SJCRH30 (cell line): ENCODE measurements around a stretch of chr2.

DNA sequence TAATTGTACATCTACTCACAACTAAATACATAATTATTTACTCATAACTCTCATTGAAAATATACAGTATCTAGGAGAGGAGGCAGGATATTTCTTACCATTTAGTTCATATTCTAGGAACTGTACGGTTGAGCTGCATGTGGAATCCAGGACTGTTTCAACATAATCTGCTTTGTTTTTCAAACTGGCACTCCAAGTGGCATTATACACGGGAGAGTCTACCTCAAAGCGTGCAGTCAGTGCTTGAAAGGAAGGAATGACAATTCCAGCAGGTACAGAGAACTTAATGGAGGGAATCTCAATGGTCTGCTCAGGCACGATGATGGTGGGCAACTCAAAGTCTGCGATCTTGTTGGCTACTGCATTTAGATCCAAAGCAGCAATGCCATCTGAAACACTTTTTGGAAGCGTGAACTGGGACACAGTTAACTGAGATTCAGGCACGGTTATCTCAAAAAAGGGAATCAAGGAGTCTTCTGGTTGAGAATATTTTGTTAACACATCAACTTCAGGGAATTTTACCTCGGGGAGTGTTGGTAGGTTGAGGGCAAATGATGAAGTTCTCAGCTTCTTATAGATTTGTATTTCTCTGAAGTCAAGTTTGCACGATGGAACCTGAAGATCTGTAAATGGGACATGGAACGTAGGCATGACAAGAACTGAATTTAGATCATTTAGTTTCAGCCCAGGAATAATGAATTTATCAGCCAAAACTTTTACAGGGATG, 38.7 kb downstream of the APOB start:
- RAMPAGE, long total RNA: no peak

DNA sequence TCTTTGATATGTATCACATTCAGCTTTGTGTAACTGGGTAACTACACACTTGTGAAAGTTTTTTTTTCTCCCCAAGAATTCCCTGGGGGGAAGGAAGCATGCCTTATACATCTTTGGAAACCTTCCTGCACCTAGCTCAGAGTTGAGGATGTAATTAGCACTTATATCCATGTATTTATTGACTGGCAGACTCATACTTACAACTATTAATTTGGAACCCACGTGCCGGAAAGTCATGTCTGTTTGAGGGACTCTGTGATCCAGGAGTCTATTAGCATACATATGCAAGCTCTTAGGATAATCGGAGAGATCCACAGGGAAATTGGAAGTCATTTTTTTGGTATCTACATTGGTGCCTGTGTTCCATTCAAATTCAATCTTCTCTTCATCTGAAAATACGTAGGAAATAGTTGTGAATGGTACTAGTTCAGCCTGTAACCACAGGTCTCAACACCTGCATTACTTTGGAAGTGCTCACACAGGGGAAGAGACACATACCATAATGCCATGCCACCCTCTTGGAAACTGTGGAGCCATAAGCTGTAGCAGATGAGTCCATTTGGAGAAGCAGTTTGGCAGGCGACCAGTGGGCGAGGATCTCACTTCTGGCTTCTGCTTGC, 28.9 kb downstream of the APOB start:
- RAMPAGE, long total RNA: no peak

DNA sequence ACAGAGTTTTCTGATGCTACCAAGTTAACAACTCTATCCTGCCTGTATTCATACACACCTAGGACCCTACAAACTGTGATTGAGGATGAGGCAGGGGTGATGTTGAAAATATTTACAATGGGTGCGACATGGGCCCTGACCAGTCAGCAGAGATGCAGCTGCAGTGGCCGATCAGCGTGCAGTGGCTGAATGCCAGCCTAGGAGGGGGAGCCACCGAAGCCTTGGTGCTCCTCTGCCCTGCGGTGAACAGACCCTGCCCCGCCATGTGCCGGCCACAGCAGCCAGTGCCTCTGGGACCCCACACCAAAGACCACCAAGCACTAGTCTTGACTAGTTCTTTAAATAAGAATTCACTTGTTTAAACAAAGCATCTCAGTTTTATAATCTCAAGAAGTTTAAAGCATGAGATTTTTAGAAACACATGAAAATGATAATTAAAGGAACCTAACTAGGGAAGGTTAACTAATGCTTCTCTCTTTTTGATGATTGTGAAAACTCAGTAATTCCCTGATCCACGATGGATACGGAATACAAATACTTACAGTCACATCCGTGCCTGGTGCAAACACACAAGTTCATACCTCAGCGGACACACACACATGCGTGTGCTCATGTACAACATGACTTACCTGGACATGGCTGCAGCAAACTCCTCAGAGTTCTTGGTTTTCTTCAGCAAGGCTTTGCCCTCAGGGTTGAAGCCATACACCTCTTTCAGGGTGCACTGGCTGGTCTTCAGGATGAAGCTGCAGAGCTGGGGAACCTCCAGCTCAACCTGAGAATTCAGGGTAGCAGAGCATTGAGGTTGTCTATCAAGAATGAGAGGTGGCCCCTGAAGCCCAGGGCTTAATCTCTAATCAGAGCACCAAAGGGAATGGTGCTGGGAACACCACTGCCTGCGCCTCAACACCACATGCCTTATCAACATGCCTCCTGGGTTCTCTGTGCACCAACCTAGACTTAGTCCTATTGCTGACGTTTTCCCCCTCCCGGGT, 3.3 kb downstream of the APOB start:
- RAMPAGE, long total RNA: no peak

DNA sequence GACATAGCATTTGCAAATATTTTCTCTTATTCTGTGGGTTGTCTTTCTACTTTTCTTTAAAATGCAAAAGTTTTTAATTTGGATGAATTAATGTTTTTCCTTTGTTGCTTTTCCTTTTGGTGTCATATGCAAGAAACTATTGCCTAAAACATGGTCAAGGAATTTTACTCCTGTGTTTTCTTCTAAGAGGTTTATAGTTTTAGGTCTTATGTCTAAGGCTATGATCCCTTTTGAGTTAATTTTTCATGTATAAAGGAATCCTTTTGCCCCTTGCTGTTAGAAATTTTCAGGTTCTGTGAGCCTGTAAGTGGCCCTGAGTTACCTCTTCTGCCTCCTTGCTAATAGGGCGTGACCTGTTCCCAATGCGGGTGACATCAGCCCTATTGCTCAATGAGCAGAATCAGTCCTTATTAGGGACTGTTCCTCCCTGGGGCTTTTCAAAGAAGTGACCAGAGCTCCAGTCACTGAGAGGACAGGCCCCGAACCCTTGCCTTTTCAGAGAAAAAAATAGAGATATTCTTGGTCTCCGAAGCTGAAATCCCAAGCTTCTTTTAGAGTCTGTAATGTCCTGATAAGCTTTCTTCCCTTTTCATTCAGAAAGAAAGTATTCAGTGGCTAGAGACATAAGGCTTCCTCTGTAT, 8.1 kb upstream of the APOB start:
- RAMPAGE, long total RNA: no peak

- RAMPAGE, long total RNA: no peak
Measured at GRCh38 chr2:21066931-21067503, 23.1 kb upstream of the APOB start.

GRCh38 chr2:21092256-21092997, 31.3 kb upstream of the TDRD15 start:
- RAMPAGE, long total RNA: no peak

- RAMPAGE, long total RNA: no peak
Measured at GRCh38 chr2:21330695-21331540, 207.2 kb downstream of the TDRD15 start.

DNA sequence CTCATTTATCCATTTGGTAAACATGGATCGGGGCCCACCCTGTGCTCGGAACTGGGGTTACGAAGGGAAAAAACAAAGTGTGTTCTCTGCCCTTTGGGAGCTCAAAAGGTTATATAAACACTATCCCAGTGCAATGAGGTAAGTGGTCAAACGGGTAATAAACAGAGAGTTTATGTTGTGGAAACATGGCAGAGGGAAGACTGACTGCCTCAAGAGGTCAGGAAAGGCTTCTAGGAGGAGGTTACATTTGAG, 299.2 kb downstream of the TDRD15 start:
- RAMPAGE, long total RNA: no peak

DNA sequence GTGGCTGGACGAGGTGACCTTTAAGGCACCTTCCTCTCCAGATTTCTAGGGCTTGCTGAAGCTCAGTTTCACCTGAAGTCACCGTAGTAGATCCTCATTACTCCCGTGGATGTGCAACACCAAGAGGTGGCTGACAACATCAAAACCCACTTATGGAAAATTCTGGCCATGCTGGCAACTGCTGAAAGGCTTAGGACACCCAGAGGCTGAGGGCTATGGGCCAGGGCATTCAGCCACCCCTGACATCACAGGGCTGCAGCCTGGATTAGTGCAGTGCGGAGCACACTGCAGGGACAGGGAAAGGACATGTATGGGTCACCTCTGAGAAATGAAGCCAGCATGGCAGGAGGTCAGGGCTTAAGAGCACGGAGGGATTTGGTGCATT, 300.6 kb downstream of the TDRD15 start:
- RAMPAGE, long total RNA: no peak

- RAMPAGE, long total RNA: no peak
Measured at GRCh38 chr2:22559684-22560006, 825.3 kb upstream of the KLHL29 start.

DNA sequence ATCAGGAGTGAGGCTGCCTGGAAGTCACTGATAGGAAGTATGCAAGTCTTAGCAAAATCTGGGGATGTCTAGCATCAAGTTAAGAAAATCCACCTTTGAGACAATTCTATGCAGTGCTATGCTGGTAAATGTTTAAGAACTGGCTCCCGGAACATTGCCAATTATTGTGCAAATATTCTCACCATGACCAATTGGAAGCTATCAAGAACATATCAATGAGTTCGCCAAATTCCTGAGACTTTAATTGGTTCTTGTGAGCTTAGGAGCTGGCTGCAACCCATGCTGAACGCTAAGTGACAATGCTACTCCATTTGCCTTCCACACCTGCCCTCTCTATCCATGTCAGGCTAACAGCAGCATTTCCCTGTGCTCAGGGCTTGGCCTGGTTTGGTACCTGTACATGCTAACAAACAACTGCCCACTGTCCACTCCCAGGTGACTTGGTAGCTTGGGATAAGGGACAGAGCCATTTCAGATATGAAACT, 172.9 kb upstream of the KLHL29 start:
- RAMPAGE, long total RNA: no peak

DNA sequence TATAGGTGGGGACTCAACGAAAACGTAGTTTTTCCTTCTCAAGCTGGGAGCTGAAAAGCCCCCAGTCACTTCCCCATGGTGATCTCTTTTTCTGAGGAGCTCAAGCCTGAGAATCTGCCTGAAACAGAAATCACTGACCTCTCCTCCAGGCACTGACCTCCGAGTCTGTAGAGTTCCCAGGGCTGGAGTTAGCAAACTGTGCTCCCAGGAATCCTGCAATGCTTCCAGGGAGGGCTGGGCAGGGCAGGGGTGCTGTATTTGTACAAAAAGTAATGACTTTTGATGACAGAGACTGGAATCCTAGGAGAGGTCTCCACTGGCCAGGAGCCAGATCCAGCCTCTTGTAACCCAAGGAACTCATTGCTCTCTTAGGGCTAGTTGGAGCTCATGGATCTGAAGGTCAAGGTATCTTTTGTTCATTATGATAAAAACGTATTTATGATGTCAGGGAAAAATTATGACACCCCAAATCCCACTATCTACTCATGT, 137.7 kb upstream of the KLHL29 start:
- RAMPAGE, long total RNA: no peak

GRCh38 chr2:23419700-23420136, 34.7 kb downstream of the KLHL29 start:
- RAMPAGE, long total RNA: no peak

DNA sequence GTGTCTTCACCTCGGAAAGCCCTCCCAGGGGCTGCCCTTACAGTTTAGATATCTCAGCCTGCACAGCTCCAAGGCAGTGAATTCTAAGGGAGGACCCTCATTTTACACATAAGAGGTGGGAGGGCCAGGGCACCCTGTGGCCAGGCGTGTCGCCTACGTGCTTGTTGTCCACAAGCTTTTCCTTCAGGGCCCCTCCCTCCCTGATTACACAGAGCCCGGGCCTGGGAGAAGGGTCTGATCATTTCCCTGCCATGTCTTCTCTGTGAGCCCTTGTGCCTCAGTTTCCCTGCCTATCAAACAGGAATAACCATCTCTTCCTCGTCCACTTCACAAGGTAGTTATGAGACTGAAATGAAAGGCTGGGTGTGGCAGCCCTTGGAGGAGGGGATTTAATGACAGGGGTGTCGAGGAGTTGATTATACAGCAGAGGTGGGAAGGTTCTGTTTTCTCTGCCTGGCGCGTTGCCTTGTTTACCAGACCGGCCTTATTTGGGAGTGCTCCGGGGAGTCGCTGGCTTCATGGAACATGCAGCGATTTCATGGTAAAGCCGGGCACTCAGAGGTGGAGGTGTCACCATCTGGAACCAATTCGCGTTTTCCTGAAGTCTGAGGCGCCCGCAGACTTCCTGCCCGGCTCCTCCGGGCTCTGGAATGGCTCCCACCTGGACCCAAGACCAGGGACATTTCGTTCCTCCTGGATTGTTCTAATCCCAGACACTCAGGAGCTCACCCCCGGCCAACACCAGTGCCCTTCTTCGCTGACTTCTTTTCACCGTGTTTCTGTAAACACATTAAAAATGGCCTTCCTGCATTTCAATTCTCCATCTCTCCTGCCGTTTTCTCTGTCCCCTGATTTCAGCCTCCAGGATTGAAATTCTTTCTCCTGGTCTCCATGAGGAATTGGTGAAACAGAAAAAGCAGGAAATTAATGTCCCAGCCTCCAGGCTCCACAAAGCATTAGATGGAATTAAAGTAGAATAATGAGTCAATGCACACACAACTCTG, 209.0 kb downstream of the KLHL29 start:
- RAMPAGE, long total RNA: no peak

GRCh38 chr2:23617179-23618401, 232.6 kb downstream of the KLHL29 start:
- RAMPAGE, long total RNA: no peak

- RAMPAGE, long total RNA: no peak
Measured at GRCh38 chr2:23663116-23663529, 263.8 kb downstream of the ATAD2B start.

DNA sequence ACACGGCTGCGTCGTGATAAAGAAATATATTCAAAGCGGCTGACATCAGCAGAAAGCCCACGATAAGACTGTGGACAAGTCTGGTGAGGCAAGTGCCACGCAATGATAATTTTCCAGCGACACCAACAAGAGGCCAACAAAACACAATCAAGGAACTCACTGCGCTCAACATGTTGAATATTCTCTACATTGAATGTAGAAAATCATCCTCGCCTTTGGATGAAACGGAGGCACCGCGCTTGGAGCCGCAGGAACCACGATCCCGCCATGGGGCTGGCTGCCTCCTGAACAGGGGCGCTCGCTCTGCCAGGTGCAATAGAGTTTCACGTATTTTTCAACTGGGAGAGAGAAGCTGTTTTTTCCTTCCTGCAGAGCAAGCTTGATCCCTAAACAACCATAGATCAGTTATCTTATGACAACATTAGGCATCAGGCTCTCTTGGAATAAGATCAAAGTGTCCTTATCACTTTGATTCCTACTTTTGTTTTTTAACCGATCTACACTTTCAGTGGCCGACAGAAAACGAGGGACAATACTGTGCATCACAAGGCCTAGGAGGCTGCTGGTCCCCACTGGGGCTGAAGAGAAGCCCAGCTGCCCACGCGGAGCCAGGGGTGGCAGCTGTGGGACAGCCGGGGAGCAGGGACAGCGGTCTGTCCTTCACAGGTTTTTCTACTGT, 220.2 kb downstream of the ATAD2B start:
- RAMPAGE, long total RNA: no peak

DNA sequence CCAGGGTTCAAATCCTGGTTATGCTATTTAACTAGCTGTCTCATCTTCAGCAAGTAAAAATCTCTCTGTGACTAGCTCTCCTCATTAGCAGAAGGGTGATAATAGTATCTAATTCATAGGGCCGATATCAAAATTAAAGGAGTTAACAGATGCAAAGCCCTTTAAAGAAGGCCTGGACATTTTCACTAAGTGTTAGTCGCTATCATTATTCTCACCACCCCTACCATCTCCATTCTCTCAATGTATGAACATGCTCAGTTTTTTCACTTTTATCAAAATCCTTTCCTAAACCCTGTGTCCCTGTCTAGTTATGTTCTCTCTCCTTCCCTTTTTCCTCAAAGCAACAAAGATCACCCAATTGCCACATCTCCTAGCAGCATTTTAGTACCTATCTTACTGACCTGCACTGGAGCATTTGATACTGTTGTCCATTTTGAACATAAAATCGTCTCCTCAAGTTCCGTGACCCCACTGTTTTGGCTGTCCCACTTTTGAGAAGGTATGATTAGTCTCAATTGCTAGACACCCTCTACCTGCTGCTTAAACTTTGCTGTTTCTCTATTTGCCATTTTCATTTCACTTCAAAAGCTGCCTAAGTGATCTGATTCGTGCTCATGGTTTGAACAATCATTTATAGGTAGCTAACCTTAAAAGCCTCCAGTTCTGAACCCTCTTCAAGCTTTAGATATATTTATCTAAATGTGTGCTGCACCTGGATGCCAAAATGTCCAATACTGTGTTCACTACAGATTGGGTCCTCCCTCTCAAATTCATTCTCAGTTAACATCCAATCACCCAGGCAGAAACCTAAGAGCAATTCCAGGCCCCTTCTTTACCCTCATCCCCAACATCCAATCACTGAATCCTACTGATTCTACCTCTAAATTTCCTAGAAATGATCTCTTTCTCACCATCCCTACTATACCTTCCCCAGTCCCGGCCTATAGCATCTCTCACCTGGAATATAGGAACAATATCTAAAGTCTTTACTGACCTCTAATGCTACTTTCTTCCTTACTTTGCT, 193.7 kb downstream of the ATAD2B start:
- RAMPAGE, long total RNA: no peak

- RAMPAGE, long total RNA: no peak
Measured at GRCh38 chr2:23927582-23927795, 566 bp upstream of the ATAD2B start.

GRCh38 chr2:24239226-24239864, 64.5 kb downstream of the FAM228A start:
- RAMPAGE, long total RNA: no peak